ENCODE measurements around a stretch of chr11.

DNA sequence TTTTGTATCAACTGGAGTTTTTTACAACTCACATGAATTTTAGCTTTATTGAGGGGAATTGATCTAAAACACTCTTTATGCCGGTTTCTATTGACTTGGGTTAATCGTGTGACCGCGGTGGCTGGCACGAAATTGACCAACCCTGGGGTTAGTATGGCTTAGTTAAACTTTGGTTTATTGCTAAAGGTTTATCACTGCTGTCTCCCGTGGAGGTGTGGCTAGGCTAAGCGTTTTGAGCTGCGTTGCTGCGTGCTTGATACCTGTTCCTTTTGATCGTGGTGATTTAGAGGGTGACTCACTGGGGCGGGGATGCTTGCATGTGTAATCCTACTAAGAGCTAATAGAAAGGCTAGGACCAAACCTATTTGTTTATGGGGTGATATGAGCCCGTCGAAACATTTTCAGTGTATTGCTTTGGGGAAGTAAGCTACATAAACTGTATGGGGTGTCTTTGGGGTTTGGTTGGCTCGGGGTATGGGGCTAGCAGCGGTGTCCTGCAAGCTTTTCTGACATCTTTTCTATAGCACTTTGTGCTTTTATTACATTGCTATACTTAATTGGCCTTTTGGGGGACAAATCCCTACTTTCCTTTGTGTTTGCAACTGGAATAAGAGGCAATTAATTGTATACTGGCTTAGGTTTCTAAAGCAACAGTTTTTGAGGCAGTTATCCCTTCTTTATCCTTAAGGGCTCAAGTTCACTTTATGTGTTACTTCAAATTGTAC is 31.0 kb downstream of the RNF141 start:
- RAMPAGE, long total RNA, result start-site peak on the minus strand centred at position 150 of the sequence, 12 bp wide, 29 and 14 reads in 2 replicates
- RRBS, result no CpG with 5 or more reads among the region's 15 CpGs

- RAMPAGE, long total RNA, result no peak
- RRBS, result no CpG with 5 or more reads among the region's 5 CpGs
Measured at GRCh38 chr11:10580461-10581104, 12.1 kb upstream of the LYVE1 start.

DNA sequence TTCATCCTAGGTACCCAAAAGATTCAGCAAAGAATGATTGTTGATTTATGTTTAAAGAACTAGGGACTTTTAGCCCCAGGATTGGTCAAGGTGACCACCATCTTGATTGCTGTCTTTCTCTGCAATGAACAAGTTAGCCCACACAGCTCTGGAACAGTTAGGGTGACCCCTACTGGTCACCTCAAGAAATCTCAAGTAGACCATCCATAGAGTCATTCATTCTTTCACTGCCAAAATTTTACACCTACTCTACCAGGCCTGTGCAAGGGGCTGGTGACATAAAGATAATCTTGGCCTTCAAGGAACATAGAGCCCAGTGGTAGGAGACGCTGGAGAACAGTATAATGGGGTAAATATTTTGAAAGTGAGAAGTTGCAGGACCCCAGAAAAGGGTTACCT is 39.3 kb downstream of the IRAG1 start:
- RAMPAGE, long total RNA, result no peak
- RRBS, result no CpG with 5 or more reads among the region's 1 CpG

DNA sequence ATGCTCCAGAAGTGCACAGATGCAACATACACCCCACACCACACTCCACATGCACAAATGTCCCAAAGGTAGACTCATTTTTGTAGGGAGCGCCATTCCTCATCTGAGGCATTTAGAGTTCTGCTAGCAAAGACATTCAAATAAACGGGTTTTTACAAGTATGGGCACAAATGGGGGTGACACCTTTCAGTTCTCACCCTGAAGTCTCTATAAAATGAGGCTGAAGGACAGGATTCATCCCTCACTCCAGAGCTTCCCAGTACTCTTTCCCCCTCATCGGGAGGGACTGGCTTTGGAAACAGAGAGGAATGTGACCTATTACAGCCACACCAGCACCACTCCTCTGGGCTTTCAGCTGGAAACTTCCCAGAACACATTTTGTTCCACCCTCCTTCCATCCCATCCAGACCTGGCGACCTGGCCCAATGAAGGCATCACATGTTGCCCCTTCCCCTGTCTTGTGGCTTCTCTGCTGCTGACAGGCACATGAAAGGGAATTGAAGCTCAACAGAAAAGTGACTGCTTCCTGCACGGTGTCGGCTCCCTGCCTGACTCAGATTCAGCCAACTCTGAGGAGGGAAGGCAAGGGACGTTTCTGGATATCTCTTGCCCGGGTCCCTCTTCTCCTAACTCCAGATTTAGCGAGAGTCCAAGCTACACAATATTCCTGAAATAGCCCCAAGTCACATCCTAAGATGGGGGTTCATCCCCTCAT is 19.2 kb downstream of the IRAG1 start:
- RAMPAGE, long total RNA, result no peak
- RRBS, result no CpG with 5 or more reads among the region's 9 CpGs

- RAMPAGE, long total RNA, result start-site peak on the plus strand at chr11:10858222-10858283, 472 and 200 reads in 2 replicates
- RRBS, result 3% methylated on average over 5 of the region's 65 CpGs
Measured at GRCh38 chr11:10858167-10859363, 712 bp upstream of the ZBED5 start.

DNA sequence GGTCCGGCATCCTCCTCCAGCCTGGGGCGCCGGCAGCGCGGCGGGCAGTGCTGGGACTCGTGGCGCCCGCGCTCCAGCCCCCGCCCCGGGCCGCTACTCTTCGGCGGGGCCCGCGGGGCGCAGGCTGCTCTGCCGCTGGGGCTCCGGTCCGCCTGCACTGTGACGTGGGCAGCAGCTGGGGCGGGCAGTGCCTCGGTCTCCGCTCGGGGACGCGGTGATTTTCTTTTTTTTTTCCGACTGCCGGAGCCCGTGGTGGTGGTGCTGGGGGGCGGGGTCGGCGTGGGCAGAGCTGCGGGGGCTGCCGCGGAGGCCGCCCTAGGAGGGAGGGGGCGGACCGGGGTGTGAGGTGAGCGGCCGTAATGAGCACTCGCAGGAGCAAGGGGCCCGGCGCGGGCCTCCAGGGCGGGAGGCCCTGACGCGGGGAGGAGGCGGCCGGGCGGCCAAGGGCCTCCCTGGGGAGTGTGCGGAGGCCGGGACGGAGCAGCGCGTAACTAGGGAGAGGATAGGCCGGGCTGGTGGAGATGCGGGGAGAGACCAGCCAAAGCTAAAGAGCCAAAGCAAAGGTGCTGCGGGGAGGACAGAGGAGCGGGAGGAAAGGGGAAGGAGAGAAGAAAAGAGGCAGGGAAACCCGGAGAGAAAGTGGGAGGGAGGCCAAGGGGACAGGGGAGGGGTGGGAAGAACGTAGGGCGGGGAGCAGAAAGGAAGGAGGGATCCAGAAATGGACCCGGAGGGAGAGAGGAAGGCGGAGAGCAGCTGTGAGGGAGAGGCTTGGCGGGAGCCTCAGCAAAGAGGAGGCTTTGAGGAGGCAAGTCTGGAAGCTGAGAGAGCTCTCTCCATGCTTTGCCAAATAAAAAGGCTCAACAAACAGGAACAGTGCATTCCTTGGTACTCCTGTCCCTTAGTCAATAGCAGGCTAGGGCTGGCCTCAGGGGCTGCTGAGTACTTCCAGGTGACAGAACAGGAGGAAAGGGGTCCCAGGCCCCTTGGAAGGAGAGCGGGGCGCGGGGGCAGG is 73.5 kb upstream of the ZBED5 start:
- RAMPAGE, long total RNA, result no peak
- RRBS, result 2% methylated on average over 53 of the region's 70 CpGs

DNA sequence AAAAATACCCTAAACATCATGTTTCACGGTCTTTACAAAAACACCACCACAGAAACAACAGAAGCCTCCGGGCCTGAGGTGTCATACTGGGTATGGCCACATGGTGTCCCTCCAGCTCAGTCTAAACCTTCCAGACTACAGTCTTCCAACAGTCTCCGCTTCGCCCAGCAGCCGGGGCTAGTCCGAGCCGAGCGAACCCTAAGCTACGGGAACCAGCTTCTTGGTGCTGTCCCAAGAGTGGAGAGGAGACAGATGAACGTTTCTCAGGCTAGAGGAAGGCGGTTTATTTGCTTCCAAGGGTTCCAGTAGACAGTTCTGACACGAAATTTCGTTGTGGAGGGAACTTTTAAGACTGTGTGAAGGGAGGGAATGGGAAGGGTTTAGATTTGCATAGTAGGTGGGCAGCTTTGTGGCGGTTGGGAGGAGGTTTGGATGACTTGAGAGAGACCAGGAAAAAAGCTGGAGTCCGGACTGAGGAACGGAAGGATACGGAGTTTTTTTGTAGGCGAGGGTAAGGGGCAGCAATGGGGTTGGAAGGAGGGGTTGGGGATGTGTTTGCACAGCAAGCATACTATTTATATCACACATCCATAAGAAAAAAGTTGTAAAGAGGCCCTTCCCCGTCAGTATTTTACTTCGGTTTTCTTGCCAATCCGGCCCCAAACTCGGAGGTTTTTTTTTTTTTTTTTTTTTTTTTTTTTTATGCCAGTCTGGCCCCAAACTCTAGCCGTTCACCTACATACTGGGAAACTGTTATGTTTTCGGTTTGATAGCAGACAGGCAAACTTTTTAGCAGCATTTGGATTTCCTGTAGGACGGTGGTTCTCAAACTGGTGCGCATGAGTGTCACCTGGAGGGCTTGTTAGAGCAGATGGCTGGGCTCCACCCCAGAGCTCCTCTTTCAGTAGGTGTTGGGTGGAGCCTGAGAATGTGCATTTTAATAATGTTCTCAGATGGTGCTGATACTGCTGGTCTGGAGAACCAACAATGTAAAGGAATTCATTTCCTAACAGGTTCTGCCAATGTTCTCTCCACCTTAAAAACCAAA is 76.3 kb upstream of the ZBED5 start:
- RAMPAGE, long total RNA, result no peak
- RRBS, result 2% methylated on average over 4 of the region's 26 CpGs

DNA sequence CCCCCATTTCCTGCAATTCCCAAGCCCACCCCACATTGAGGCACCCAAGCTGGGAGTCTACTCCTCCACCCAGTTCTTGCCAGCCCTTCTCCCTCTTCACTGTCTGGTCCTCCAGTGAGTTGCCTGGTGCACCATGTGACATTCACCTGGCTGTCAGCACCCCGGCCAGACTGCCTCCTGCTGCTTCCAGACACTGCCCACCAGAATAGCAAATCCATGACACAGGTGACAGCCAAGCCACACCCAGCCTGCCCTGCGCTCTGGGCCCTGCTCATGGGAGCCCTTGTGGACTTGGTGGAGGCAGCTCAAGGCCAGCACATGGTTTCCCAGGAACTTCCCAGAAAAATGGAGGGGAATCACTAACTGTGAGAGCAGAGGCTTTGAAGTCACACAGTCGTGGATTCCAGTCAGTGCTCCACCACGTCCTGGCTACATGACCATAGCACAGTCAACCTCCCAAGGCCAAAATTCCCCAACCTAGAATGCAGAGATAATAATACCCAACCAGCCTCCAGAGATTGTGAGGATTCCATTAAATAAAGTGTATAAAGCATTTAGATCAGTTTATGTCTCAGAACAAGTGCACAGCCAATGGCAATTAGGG is 96.4 kb upstream of the CSNK2A3 start:
- RAMPAGE, long total RNA, result no peak
- RRBS, result no CpG with 5 or more reads among the region's 4 CpGs

GRCh38 chr11:11461383-11461931 is 108.4 kb upstream of the CSNK2A3 start:
- RAMPAGE, long total RNA, result no peak
- RRBS, result no CpG with 5 or more reads among the region's 10 CpGs

GRCh38 chr11:11481420-11481939 is 128.4 kb upstream of the CSNK2A3 start:
- RAMPAGE, long total RNA, result no peak
- RRBS, result no CpG with 5 or more reads among the region's 4 CpGs

DNA sequence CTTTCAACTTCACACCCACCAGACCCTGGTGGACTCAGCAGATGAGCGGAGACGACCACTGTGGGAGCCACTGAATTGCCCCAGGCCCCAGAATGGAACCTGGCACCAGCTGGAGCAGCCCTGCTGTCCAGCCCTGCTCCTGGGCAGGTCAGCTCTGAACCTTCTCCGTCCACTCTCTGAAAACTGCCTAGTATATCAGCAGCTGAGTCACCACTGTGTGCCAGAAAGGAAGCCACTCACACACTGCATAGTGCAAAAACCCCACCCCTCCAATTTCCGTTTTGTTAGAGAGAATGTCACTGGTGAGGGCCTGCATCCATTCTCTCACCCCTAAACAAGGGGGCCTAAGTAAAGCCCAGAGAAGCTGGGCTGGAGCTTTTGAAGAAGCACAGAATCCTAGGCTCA is 44.6 kb downstream of the GALNT18 start:
- RAMPAGE, long total RNA, result no peak
- RRBS, result no CpG with 5 or more reads among the region's 4 CpGs

DNA sequence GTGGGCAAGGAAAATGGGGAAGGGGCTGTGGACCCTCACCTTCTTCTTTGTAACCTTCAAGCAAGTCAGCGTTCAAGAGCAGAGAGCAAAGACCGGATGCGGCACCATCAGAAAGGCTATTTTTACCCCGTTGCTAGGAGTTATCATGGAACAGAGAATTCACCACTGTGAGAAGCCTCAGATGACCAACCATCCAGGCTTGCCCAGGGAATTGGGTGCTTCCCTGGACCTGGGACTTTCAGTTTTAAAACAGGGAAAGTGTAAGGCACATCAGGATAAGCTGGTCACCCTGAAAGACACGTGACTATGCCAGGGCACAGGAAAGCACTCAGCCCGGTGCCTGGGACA is 10.5 kb downstream of the GALNT18 start:
- RAMPAGE, long total RNA, result no peak
- RRBS, result no CpG with 5 or more reads among the region's 6 CpGs

- RAMPAGE, long total RNA, result no peak
- RRBS, result no CpG with 5 or more reads among the region's 5 CpGs
Measured at GRCh38 chr11:11944376-11944850, 64.0 kb downstream of the DKK3 start.

- RAMPAGE, long total RNA, result no peak
- RRBS, result no CpG with 5 or more reads among the region's 4 CpGs
Measured at GRCh38 chr11:11963506-11964360, 44.7 kb downstream of the DKK3 start.

DNA sequence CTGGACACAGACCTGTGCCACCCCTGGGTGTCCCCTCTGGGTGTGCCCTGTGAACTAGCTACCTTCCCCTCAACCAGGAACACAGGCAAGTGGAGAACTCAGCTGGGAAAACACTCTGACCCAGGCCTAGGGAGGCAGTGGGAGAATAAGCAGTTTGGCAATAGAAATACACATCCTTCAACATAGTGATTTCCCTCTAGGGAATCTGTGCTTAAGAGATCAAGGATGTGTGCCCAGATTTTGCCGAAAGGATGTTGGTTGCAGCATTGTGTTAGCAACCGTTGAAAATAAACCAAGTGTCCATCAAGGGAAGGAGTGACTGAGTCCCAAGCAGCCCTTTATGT is 45.6 kb upstream of the DKK3 start:
- RAMPAGE, long total RNA, result no peak
- RRBS, result no CpG with 5 or more reads among the region's 2 CpGs

- RAMPAGE, long total RNA, result no peak
- RRBS, result no CpG with 5 or more reads among the region's 2 CpGs
Measured at GRCh38 chr11:12089950-12090405, 20.4 kb upstream of the MICAL2 start.

GRCh38 chr11:12127487-12127916 is 17.1 kb downstream of the MICAL2 start:
- RAMPAGE, long total RNA, result no peak
- RRBS, result no CpG with 5 or more reads among the region's 3 CpGs

DNA sequence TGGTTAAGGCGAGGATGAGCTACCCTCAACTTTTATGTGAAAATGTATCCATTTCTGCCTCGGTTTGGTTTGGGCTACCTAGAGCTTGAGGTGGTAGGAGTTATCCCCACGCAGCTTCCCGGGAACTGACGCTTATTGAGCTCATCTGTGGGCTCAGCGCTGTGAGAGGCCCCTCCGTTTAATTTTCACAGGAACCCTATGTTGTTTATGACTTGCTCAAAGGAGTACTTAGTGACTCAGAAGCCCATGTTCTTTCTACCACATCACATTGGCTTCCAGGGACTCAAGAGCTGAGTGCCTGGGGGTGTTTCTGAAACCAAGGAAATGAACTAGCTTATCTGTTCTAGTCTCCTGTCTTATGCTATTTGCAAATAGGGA is 40.4 kb downstream of the MICAL2 start:
- RAMPAGE, long total RNA, result no peak
- RRBS, result no CpG with 5 or more reads among the region's 7 CpGs

- RAMPAGE, long total RNA, result no peak
- RRBS, result no CpG with 5 or more reads among the region's 4 CpGs
Measured at GRCh38 chr11:12156174-12156562, 45.8 kb downstream of the MICAL2 start.

GRCh38 chr11:12159462-12160118 is 49.2 kb downstream of the MICAL2 start:
- RAMPAGE, long total RNA, result no peak
- RRBS, result 88% methylated on average over 2 of the region's 10 CpGs

All from cardiac muscle cell (in vitro differentiated cells and primary cell).